Rectum (tissue), 1 donor: ENCODE data around the gene CBLN2.

DNA sequence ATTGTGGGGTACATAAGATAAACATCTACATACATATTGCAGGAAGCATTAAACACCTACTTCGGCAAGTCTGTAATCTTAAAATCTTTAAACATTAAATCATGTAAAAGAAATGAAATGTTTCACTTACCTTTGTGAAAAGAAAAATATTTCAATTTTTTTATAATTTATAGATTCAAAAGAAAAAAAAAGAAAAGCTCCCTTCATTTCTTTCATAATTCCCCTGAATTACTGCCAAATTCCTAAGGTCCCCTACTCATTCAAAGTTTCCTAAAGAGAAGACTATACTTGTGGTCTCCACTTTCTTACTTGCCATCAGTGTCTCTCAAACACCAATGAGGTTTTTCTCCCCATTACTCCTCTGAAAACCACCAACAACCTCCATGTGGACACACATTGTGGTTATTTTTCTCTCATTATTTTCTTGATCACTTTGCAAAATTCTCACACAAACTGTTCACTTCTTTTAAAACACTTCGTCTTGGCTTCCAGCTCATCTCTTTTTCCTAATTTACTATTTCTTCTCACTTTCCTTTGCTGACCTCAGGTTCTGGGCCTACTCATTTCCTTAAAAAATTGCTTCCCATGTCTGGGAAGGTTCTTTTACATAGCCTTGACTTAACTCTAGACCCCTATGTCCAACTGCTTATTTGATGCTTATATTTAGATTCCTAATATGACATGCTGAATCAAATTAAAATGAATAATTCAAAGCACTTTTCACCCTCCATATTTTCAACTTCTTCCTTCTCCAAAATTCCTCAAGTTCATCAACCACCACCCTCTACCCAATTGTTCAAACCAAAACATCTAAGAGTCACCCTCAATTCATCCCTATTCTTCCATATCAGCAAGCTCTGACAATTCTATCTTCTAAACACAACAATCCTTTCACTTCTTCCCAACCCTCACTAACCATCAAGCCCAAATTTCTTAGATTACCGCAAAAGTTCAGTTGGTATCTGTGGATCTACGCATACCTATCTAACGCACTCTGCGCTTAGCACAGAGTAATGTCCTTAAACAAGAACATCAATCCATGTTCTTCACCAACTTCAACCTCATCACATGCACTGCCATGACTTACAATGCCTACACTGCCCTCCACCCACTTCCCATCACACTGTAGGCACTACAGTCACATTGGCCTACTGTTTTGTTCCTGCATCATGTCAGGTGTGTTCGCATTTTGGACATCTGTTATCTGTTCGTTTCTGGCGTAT lies 19.7 kb downstream of the TMX3 start:
- PRO-cap, result no peak

DNA sequence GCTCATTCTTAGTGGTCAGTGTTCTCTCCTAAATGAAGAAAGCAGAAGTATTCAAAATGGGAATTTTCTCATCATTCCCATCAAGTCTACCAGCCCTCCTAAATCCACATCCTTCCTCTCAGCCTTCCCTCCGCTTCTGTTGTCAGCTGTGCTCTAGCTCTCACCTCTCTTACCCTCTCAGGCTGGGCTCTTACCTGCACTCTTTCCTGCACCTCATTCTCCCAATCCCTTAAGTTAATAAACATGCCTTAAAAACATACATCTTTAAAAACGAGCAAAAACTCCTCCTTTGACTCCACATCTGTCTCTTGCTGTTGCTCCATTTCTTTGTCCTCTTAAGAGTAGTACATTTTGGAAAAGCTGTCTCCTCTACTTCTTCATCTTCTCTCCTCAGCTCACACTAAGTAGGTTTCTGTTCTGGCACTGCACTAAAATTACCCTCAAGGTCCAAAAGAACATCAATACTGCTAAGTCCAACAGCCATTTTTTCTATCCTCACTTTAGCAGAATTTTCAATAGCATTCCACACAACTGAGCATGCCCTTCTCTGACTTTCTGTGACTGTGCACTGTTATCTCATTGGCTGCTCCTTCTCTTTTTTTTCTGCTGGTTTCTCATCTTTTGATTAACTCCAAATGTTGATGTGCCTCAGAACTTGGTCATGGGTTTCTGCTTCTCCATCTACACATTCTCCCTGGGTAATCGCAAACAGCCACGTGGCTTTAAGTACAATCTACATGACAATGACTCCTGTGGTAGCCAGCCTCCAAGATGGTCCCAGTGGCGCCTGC lies 74.7 kb upstream of the CD226 start:
- PRO-cap, result no peak

GRCh38 chr18:70337020-70337478 lies 48.2 kb downstream of the SOCS6 start:
- PRO-cap, result no peak

- PRO-cap, result no peak
Measured at GRCh38 chr18:70421837-70422803, 133.3 kb downstream of the SOCS6 start.

- PRO-cap, result no peak
Measured at GRCh38 chr18:70659405-70660078, 370.7 kb downstream of the SOCS6 start.

GRCh38 chr18:72544144-72544681 lies at the start of gene CBLN2:
Gene CBLN2, minus strand, starts transcription at chr18:72544342.
- PRO-cap, result unidirectional peak, minus-strand start at chr18:72544342

DNA sequence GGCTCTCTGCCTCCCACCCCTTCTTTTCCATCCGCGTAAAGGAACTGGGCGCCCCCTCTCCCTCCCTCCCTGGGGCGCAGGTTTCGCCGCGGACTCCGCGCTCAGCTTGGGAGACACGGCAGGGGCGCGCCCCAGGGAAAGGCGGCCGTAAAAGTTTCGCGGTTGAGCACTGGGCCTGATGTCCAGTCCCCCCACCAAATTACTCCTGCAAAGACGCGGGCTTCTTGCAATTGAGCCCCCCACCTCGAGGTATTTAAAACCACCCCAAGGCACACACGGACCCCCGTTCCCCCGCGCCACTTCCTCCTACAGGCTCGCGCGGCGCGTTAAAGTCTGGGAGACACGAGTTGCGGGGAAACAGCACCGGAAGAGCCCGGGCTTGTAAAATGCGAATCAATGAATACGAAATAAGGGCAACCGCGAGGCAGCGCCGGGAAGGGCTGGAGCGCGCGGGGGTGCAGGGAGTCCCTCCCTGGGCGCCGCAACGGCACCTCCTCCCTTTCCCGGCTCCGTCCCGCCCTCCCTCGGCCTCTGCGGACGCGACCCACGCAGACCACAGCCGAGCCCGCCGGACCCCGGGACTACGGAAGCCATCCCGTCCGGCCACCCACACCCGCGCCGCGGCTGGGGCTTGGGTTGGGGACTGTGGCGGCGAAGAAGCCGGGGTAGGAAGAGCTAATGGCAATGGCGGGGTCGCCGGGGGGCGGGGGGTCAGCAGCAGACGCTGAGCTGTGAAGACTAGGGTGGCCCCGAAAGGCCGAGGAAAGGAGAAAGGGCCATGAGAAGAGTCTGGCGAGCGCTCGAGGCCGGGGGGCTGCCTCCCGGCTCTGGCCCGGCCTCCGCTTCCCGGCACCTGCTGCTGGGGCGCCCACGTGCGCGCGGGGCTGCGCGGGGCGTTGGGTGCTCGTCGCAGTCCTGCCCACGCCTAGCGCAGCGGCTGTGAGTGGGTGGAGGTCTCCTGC lies 970 bp upstream of the NETO1 start:
- PRO-cap, result no peak

DNA sequence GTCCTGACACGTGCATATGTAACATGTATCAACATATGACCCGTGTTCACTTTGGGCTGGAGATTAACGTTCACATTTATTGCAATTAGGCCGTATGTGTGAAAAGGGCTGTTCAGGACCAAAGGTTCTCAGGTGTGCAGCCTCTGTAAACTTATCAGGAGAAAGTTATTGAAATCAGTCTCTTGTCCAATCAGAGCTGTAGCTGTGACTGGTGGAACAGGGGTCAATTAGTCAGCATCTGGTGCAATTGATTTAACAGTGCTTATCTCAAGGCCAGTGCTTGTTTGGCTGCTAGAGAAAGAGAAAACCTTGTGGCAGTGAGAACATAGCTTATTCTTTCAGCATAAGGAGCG lies 66.6 kb downstream of the CYB5A start:
- PRO-cap, result no peak

GRCh38 chr18:74251204-74251836 lies 40.4 kb downstream of the CYB5A start:
- PRO-cap, result no peak

DNA sequence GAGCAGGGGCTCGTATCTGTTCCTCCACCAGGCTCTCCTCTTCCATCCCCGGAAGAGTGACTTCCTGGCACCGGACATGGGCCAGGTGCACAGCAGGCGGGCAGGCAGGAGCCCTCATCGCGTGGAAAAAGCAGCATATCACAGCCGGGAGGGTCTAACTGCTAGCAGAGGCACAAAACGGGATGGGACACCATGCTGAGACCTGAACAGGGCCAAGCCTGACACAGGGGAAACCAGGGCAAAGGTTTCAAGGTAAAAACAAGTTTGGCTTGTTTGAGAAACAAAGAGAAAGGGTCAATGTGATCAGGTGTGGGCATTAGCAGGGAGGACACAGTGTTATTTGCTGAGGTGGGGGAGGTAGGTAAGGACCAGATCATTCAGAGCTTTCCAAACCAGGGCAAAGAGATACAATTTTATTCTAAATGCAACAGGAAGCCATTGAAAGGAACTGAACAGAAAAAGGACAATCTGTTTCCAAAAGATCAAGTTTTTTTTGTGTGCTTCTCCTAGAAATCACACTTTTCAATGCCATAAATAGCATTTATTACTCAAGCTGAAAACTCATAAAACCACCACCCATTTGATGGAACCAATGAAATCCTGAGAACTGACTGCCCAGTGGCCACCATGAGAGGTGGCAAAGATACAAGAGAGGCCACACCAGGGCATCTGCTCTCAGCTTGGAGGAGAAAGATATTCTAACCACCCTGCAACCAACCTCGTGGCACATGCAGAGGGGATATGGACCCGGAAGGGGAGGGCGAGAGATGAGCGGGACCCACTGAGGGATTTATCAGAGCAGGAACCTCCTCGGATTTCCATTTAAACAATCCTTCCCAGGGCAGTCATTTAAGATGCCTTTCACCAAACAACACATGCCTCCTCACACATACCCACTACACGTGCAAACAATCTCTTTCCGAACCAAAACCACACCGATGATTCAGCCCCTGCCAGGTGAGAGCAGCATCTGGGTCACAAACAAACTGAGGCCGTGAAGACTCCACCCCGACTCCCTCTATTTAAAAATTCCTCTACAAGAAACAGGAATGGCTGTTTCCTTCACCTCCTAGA lies 9.0 kb downstream of the CYB5A start:
- PRO-cap, result no peak

DNA sequence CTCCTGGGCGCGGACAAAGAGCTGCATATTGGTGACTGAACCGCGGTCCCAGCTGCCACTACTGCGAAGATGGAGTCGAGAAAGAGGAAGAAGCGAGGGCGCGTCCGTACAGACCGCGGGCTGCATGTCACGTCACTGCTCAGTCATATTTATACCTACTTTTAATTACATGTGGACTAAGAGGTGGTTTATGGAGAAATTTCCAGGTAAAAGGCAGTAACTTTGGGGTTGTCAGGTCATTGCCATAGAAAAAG lies 66.9 kb downstream of the DIPK1C start:
- PRO-cap, result unidirectional peak, minus-strand start at position 140 of the sequence

- PRO-cap, result no peak
Measured at GRCh38 chr18:74525488-74525937, 8.8 kb upstream of the CNDP1 start.

DNA sequence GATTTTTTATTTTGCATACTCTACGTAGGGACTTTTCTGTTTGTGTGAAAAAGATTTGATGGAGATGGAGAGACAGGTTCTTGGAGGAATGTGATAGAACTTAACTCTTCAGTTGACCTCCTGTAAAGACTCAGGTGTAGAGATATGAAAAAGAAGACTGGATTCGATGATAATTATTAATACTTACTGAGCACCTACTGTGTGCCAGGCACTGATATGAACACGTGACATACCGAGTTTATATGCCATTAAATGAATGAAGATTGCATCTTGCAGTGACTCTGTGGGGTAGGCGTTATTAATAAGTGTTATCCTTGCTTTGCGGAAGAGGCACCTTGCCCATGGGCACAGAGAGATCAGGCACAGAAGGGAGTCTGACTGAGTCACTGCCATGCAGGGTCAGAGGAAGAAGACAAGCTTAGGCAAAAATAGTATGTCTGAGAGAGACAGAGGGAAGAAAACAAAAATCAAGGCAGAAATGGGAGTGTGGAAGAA lies 14.8 kb downstream of the ZNF407 start:
- PRO-cap, result no peak

DNA sequence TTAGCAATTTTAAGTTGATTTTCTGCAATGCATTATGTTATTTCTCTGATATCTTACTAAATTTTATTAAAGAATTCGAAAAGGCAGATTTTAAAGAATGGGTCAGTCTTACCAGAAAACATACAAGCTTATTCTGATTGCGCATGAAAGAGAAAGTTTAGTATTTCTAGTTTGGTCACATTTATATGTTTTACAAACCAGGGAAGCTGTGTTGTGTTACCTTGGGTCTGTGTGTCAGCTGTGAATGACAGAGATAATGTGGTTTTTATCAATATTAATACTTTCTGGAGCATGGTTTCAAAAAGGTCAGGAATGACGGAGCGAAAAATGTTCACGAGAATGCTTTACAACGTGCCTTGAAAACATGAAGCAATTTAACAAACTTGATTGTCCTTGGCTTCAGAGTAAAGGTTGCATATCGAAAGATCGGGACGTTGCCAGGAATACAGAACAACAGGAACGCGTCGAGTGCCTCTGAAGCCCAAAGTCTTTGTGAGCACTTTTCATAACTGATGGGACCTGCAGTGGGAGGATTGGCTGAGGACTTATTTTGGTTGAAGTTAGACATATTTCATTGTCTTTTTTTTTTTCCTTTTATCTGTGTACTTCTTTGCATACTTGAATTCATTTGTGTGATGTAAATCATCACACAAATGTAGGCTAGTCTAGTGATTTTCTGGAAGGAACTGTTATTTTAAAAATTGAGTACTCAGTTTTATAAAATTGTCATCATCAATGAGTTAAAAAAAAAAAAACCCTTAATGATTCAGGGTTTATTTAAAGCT lies 206.1 kb downstream of the ZNF407 start:
- PRO-cap, result no peak

DNA sequence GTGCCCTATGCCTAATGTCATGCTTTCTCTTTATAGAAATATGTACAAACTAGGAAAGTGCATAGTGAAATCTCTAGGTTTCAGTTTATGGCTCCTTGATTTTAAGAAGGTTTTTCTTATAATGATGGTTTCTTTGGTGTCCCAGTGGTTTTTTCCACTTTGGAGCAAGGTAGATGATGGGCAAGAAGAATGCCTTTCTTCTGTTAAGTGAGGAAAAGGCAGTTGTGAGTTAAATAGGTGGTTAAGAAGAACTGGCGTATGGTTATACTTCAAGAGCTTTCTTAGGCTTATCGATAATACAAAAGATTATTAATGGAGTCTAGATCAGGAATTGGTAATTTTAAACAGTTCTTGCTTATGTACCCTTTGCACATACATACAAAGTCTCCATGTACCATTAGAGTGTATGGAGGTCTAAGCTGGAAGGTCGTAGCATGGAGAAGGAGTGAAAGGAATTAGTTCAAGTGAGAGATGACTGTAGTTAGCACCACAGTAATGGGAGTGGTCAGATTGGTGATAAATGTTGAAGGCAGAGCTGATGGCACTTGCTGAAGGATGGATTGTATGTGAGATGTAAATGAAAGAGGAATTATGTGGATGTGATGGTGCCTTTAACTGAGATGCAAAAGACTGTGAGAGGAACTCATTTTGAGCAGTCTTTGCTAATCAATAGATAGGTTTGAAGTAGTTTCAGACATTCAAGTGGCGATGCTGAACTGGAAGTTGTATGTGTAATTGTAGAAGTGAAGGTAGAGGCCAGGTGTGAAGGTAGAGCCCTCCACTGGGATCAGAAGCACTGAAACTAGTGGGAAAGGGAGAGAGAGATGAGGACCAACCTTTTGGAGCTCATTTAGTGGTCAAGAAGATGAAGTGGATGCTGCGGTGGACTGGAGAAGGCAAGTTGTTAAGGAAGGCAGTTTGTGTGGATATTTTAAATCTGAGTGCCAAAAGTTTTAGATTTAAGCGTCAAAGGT lies 212.0 kb downstream of the ZNF407 start:
- PRO-cap, result no peak

- PRO-cap, result no peak
Measured at GRCh38 chr18:74861954-74862493, 264.4 kb downstream of the ZNF407 start.

- PRO-cap, result unidirectional peak, minus-strand start at chr18:75216902
Measured at GRCh38 chr18:75216555-75217235, 6.1 kb downstream of the TSHZ1 start.

GRCh38 chr18:76379140-76379899 lies 115.7 kb downstream of the ZNF516 start:
- PRO-cap, result unidirectional peak, plus-strand start at chr18:76379649

DNA sequence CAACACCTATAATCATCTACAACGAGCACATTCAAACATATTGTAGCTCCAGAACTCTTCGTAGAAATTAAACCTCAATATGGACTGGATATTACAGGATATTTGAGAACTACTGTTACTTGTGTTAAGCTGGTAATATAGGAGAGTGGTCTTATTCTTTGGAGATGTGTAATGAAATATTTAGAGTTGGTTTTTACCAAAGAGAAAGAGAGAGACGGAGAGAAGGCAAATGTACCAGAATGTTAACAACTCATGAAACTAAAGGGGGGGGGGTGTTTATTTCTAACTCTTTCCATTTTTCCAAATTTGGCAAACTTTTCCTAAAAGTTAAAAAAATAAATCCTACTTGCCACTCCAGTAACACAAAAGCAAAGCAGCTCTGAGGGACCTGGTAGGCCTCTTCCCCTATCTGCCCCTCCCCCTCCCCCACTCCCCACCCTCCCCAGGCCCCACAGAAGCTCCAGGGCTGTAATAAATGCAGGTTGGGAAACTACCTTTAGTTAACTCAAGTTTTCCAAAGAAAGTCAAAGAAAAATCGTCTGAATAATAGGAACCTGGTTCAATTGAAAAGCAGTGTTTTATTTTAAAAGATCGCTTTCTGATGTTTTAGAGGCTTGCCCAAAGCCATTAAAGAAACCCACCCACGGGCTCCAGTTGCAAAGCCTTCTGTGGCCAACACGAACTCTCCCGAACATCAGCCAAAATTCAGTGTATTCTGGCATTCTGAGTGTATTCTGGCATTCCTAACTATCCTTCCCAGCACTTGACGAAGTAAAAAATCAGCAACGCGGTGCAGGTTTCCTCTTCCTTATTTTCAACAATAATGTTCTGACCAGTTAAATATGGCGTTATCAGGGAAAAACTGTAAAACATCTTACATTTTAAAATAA lies 44.9 kb downstream of the ZNF516 start:
- PRO-cap, result no peak

GRCh38 chr18:76492260-76492617 lies 2.8 kb downstream of the ZNF516 start:
- PRO-cap, result bidirectional peak, plus-strand start at chr18:76492427, minus-strand start at chr18:76492303